ENCODE data around the genes RUVBL2, CGB1, CGB8, C19orf73, KASH5, GFY, SLC17A7 and RPL13A.

- RRBS: no CpG with 5 or more reads among the region's 32 CpGs
Measured at GRCh38 chr19:48963366-48964274, 1.5 kb upstream of the FTL start.

- RRBS: no CpG with 5 or more reads among the region's 9 CpGs
Measured at GRCh38 chr19:48991961-48992704, 976 bp downstream of the GYS1 start.

- RRBS: 1% methylated on average over 3 of the region's 34 CpGs
Measured at GRCh38 chr19:48993432-48994009, at the start of gene RUVBL2. Gene RUVBL2 (plus strand): TSS chr19:48993887.

- RRBS: no CpG with 5 or more reads among the region's 20 CpGs
Measured at GRCh38 chr19:49036688-49037173, at the start of gene CGB1. Gene CGB1 (minus strand): TSS chr19:49036895.

DNA sequence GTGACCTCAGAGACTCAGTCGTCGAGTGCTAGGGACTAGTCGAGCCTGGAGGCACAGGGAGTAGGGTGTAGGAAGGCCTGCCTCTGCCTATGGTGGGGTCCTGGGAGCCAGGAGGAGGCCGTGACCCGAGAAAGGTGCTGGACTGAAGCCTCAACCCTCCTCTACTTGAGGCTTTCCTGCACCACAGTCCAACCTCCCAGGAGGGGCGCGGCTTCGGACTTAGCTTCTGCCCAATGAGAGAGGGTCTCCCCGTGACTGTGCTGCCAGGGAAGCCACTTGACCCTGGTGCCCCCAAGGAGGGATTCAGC is at the start of gene CGB8:
TSS of gene CGB8 (minus strand) at position 149 of the 308 bp plus-strand sequence.
- RRBS: no CpG with 5 or more reads among the region's 9 CpGs

GRCh38 chr19:49118330-49119215 is at the start of gene C19orf73:
Gene C19orf73 (minus strand): TSS chr19:49119143.
- RRBS: under 1% methylated on average over 40 of the region's 68 CpGs

DNA sequence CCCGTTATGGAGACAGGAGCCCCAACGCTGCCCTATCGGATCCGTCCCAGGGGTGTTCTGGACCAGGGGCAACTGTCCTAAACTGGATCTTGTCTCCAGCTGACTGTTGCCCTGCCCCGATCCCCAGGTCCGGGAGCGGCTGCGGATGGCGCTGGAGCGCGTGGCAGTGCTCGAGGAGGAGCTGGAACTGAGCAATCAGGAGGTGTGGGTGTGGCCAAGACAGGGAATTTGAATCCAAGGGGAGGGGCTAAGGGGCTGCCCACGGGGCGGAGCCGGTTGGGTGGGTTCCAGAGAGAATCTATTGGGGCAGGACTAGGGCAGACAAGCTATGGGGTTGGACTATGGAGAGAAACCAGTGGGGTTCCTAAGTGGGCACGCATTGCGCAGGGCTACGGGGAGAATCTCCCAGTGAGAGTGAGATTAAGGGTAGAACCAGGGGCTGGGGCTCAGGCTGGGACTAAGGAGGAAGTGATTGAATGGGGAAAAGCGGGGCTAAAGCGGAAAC is 10.0 kb downstream of the PPFIA3 start:
- RRBS: no CpG with 5 or more reads among the region's 20 CpGs

DNA sequence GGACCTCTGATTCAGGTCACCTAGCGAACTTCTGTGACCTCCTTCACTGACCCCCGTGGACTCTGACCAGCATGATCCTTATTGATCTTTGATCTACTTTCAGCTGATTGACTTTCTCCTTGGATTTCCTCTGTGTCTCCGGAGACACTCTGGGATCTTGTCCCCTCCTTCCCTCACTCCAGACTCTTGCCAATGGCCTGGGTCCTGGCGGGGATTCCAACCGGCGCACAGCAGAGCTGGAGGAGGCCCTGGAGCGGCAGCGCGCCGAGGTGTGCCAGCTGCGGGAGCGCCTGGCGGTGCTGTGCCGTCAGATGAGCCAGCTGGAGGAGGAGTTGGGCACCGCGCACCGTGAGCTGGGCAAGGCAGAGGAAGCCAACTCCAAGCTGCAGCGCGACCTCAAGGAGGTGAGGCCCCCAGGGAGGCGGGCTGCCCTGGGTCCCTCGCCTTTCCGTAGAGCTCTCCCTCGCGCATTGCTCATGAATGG is 10.9 kb downstream of the PPFIA3 start:
- RRBS: 96% methylated on average over 3 of the region's 24 CpGs

GRCh38 chr19:49339869-49340969 is 5.0 kb downstream of the CD37 start:
- RRBS: no CpG with 5 or more reads among the region's 43 CpGs

- RRBS: no CpG with 5 or more reads among the region's 4 CpGs
Measured at GRCh38 chr19:49345268-49345654, 10.1 kb downstream of the CD37 start.

DNA sequence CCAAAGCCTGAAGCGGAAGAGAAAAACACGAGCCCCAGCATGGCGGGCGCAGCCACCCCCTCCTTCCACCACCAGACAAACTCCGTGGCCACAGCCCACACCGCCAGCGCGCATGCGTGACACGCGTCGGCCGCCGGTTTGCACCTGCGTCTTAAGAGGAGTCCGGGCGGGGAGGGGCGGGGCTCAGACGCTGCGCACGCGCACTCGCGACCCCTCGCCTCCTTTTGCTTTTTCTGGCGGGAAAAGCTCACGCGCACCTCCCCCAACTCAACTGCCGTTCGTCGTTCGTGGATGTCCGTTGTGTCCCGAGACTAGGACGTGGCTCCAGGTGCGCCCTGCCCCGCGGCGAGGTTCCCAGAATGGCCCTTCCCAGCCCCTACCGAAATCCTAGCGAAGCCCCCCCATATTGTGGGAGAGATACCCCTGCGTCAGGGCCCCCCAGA is at the start of gene KASH5:
TSS of gene KASH5 (plus strand) at position 250 of the 443 bp plus-strand sequence.
- RRBS: no CpG with 5 or more reads among the region's 42 CpGs

- RRBS: no CpG with 5 or more reads among the region's 9 CpGs
Measured at GRCh38 chr19:49425255-49425651, at the start of gene GFY. Gene GFY (plus strand): TSS chr19:49425388.

- RRBS: no CpG with 5 or more reads among the region's 49 CpGs
Measured at GRCh38 chr19:49436052-49436918, 5.0 kb downstream of the SLC17A7 start.

DNA sequence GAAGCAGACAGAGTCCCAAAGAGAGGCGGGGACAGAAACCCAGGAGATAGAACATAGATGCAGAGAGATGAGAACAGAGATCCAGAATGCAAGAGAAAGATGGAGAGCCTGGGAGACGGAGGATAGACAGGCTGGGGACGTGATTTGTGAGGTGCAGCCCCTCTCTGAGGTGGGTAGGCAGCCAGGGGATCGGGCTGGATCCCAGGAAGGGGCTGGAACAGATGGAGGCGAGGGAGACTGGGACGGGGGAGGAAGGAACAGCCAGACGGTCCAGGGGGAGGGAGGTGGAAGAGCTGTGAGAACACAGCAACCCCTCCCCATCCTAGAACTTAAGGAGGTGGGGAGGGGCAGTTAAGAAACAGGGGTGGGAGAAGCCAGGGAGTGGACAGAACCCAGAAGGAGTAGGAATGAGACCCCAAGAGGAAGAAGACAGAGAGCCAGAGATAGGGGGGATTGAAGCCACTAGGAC is 3.1 kb downstream of the SLC17A7 start:
- RRBS: no CpG with 5 or more reads among the region's 7 CpGs

GRCh38 chr19:49441336-49442119 is at the start of gene SLC17A7:
Gene SLC17A7 (minus strand): TSS chr19:49441527.
- RRBS: 1% methylated on average over 21 of the region's 54 CpGs

GRCh38 chr19:49486904-49487811 is at the start of gene RPL13A:
Gene RPL13A (plus strand): TSS chr19:49487608.
- RRBS: 92% methylated on average over 2 of the region's 66 CpGs

- RRBS: no CpG with 5 or more reads among the region's 8 CpGs
Measured at GRCh38 chr19:49496595-49496930, 329 bp downstream of the RPS11 start.

GRCh38 chr19:49498795-49499245 is 2.6 kb downstream of the RPS11 start:
- RRBS: no CpG with 5 or more reads among the region's 5 CpGs

DNA sequence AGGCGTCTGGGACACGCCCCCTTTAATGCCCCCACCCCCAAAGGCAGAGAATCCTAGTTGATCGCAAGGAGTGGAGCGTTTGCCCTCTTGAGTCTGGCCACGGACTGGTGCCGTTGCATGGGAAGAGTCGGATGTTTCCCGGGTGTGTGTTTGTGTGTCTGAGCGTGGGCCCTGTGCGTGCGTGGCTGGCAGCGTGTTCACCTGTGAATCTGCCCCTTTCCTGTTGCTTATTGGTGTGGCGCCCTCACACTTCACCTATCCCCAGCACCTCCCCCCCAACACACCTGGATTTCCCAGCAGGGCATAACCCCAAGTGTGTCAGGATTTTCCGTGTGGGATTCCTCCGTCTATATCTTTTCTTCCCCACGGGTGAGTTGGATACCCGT is 1.3 kb downstream of the PRR12 start:
- RRBS: no CpG with 5 or more reads among the region's 17 CpGs

DNA sequence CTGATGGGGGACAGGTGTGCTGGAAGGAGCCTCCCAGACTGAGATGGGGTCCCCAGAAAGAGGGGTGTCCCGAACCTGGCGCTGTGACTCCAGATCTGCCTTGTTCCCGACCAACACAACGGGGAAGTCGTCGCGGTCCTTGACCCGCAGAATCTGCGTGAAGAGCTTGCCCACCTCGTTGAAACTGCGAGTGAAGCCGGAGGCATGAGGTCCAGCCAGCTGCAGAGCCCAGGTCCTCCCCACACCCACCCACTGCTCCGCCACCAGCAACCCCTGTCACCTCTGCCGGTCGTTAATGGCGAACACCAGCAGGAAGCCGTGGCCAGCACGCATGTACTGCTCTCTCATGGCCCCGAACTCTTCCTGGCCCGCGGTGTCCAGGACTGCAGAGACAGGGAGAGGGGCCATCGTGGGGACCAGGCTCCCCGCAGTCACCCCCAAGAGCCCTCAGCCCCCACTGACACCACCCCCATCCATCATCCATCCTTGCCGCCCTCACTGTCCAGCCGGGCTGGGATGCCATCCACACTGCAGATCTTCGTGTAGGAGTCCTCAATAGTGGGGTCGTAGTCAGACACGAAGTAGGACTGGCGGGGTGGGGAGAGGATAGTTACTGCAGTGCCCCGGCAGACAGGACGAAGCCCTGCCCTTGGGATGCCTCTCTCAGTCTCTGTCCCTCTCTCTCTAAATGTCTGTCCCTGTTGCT is 3.2 kb downstream of the RRAS start:
- RRBS: 88% methylated on average over 3 of the region's 31 CpGs